Measurements from ENCODE around the genes NUPR2, ZNF479, ZNF716 and TPST1.

GRCh38 chr7:56115731-56116683 lies at the start of gene NUPR2:
TSS of gene NUPR2 (minus strand) at chr7:56116417.
- PRO-cap: no peak

DNA sequence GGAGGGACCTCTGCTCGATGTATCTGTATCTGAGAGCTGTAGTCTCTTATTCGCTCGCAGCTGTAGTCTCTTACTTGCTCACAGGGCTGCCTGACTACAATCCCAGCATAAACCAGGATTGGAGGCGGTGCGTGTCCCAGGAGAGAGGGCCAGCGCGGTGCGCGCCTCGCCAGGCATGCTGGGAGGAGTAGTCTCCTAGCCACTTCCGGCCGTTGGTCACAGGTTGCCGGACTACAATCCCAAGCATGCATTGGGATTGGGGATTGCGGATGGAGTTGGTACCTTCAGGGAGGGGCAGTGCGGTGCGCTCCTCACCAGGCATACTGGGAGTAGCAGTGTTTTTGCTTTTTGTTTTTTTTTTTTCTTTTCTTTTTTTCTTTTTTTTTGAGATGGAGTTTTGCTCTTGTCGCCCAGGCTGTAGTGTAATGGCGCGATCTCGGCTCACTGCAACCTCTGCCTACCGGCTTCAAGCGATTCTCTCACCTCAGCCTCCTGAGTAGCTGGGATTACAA lies 421.8 kb upstream of the NUPR2 start:
- PRO-cap: no peak

GRCh38 chr7:57132377-57132665 lies at the start of gene ZNF479:
TSS of gene ZNF479 (minus strand) at chr7:57132436.
- PRO-cap: no peak

- PRO-cap: no peak
These were observed 71.3 kb upstream of the ZNF479 start for GRCh38 chr7:57203475-57203910.

DNA sequence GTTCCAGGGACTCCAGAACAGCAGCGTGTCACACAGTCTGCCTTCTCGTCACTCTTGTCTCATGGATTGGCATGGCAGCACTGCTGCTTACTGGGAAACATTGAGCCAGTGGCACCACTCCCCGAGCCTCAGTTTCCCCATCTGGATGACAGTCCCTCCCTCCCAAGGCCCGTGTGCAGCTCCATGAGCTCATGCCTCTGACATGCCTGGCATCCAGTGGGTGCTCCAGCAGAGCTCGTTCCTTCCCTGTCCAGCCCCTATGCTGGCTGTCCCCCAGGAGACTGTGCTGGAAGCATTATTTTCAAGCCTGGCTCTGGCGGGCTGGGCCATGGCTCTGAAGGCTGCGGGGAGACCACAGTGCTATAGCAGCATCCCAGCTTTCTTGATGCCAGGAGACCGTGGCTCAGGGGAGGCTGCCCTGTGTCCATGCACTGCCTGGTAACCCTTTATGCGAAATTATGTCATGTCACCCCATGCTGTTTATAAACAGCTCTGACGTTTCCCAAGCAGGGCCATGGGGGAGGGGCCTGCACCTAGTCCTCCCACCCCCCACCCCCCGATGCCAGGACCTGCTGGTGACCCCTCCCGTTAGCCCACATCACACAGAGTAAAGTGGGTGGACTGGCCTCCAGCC lies 106.1 kb upstream of the ZNF716 start:
- PRO-cap: no peak

DNA sequence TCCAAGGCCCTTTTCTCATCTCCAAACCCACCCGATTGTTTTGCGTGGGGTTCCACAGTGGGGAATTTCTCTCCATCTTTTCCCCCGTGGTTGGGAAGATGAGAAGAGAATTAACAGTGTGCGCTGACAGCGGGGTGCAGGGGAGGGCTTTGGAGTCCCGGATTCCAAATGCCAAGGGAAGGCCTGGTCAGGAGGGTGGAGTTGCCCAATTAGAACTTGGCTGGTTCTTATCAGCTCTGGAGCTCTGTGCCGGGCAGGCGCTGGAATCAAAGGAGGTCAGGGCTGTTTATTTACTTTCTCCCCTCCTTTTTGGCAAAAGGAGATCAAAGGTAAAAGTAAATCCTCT lies 95.4 kb upstream of the ZNF716 start:
- PRO-cap: no peak

- PRO-cap: no peak
These were observed at the start of gene ZNF716 for GRCh38 chr7:57449791-57450372. TSS of gene ZNF716 (plus strand) at chr7:57450177.

GRCh38 chr7:57450373-57450836 lies 428 bp downstream of the ZNF716 start:
- PRO-cap: unidirectional peak, minus-strand start at chr7:57450468

- PRO-cap: no peak
These were observed 47.4 kb downstream of the ZNF680 start for GRCh38 chr7:64515403-64515890.

DNA sequence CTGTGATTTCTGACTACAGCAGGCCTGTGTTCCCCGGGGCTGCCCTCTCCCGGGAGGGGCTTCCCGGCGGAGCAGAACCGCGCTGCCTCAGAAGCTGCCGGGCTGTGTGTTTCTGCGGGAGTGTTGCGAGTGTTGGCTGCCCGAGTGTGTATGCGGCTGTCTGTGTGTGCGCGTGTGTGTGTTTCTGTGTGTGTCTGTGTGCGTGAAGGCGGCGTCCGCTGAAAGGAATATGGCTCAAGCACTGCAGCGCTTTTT lies 20.3 kb upstream of the ZNF273 start:
- PRO-cap: no peak

DNA sequence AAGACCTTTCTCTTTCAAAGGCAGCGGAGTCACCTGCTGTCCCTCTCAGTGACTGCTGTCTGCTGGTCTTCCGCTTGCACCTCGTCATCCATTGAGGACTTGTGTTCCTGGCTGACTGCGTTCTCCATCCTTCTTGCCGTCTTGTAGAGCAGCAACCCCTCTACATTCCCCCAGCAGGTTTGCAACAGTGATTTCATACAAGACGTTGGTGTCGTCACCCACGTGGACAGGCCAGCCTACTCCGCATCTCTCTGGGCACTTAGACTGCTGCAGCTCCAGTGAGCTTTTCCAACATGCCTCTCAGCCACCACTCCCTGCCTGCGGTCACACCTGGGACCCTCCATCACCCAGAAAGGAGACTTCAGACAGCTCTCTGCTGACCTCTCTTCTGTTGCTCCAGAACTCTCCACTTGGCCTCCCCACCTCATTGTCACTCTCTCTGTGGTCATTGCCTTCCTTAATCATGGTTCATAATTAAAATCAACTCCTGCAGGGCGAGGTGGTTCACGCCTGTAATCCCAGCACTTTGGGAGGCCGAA lies 149.4 kb upstream of the VKORC1L1 start:
- PRO-cap: no peak

GRCh38 chr7:66036274-66036626 lies 39.4 kb upstream of the ASL start:
- PRO-cap: no peak

DNA sequence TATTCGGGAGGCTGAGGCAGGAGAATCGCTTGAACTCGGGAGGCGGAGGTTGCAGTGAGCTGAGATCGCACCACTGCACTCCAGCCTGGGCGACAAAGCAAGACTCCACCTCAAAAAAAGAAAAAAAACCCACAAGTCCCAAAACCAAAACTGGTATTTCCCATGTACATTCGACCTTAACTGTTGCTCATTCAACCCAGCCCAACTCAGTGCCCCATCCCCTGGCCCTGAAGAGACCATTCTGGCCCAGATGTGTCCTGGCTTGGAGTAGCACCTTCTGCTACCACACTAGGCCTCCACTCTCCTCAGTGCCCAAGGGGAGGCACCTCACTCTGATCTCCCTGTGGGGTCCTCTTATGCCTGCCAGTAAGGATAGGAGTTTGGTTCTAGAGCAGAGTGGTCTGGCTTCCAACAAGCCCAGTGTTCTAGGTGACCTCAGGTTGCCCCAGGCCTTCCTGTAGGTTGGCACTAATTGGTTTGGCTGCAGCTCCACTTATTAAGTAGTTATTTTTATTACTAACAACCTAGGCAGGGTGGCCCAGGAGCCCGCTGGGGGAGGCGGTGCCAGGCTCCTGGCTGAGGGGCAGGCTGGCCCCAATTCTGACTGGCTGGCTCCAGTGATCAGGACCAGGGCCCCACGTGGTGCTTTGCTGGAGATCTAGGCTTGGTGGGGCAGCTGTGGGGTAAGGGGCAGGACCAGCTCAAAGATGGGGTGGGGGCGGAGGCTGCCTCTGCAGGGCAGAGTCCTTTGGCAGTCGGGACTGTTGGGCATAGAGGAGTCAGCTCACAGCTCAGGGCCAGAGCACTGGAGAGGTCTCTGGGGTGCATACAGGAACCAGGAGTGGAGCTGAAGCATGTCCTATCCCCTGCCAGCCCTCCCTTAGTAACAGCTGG lies 2.2 kb downstream of the ASL start:
- PRO-cap: no peak

DNA sequence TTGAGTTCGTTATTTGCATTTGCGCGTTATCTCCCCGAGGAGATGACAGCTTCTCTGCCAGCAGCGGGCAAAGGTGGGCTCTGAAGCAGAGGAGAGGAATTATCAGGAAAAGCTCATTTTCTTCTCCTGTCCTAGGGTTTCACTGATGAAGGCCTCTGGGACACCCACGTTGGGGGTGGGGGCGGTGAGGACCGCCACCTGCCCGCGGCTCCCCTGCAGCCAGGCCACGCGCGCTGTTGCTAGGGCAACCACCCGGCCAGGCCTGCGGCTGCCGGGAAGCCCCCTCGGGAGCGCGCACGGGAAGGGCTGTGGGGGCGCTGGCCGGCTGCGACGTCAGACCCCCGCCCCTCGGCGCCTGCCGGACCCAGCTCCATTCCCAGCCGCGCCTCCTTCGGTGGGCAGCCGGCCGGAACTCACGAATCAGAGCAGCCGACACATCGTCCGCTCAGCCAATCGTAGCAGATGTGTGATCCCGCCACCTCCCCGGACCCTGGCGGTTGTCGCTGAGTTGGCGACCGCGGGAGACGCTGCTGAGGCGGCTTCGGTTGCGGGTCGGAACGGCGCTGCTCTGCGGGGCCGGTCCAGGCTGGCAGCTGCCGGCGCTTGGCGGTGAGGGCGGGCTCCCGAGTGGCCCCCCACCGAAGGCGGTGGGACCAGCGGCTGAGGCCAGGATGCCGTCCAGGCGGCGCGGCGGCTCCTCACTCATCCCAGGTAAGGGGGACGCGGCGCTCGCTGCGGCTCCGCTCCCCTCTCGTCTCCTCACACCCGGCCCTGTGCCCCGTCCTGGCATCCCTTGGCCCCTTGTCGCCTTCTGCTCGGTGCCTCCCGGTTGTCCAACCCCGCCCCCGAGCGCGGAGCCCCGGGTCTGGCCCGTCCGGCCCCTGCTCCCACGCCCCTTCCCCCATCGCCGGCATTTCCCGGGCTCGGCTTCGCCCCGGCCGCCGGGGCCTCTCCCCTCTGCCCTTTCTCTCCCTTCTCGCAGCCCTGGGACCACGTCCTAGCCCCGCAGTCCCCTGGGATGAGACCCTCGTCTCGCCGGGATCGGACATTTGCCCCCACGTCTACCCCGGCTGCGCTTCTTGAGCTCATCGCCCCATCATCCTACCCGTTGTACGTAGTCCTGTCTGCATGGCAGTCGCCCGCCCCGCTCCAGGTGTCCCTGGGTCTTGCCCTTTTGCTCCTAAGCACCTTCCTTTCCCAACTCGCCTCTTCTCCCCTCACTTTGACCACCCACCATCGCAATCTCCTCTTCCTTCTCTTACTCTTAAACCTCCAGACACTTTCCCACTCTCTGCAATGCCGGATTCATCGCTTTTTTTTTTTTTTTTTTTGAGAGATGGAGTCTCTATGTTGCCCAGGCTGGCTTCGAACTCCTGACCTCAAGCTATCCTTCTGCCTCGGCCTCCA lies at the start of gene TPST1:
TSS of gene TPST1 (plus strand) at position 523 of the 1,407 bp plus-strand sequence.
- PRO-cap: bidirectional peak, plus-strand start at position 523 of the sequence, minus-strand start at position 375 of the sequence

DNA sequence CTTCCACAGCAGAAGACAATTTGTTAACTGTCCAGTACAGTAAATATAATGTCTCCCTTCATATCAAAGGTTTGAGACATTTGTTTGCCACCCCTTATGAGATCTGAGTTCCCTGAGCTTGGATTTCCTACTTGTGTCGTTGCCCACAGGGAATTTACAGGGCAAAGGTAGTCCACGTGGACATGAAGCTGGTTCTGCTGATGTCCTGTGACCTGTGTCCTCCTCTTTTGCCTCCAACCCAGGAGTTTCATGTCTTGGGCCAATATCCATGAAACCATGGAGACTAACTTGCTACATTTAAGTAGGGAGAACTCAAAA lies 172.3 kb upstream of the KCTD7 start:
- PRO-cap: no peak

GRCh38 chr7:66591275-66591745 lies 37.4 kb upstream of the KCTD7 start:
- PRO-cap: no peak

GRCh38 chr7:66682327-66683069 lies 53.8 kb downstream of the KCTD7 start:
- PRO-cap: no peak

DNA sequence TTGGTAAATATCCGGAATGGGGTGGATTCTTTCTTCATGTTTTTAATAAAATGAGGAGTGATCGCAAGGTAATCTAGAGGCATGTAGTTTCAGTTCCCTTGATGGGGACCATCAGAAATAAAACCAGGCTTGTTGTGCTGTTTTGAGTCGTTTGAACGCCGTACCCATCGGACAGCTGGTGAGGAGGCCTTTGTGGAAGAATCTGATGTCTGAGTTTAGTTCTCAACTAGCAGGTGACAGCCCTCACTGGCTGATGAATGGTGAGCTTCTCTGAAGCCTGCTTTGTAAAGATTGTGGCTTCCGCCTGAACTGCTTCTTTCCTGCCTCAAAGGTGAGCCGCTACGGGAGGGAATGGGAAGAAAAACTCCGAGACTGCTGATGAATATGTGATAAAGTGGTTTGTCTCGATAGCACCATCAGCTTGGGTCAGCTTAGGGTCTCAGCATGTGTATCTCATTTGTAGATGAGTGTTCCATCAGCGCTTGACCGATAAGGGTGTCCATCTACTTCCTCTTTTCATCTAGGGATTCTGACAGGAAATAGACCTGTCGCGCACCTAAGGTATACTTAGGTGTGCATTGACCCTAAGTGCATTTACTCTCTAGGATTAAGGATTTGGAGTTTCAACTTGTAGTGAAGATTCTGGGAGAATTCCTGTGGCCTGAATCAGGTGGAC lies 1.0 kb downstream of the TMEM248 start:
- PRO-cap: no peak

- PRO-cap: unidirectional peak, plus-strand start at chr7:66946808
These were observed 25.5 kb downstream of the TMEM248 start for GRCh38 chr7:66946542-66946976.

GRCh38 chr7:66950526-66951628 lies 29.9 kb downstream of the TMEM248 start:
- PRO-cap: no peak